SK-N-SH (cell line): ENCODE results near the gene MPP7.

DNA sequence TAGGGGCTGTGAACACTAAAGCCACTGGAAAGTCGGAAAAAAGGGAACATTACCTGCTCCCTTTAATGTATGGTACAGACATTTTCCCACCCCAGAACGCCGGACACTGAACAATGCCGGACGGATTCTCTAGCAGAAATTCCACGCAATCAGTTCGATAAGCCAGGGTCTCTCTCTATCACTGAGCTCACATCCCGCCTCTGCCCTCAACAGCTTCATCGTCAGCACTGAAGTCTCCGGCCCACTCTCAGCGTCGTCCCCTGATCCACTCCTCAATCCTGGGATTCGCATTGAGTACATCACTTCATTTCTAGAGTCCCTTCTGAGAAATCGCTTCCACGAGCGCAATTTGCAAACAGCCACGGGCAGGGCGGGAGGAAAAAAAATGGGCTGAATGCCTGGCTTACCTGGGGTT, 406 bp downstream of the YME1L1 start:
- RRBS = 5% methylated on average over 5 of the region's 18 CpGs
CAGE:
- cytosol, long polyA plus RNA = no peak
- long polyA plus RNA = no peak
- nucleus, long polyA plus RNA = no peak

- RRBS = no CpG with 5 or more reads among the region's 8 CpGs
CAGE:
- cytosol, long polyA plus RNA = no peak
- long polyA plus RNA = no peak
- nucleus, long polyA plus RNA = no peak
Measured at GRCh38 chr10:27536790-27537361, 32.8 kb downstream of the RAB18 start.

- RRBS = no CpG with 5 or more reads among the region's 2 CpGs
CAGE:
- cytosol, long polyA plus RNA = no peak
- long polyA plus RNA = no peak
- nucleus, long polyA plus RNA = no peak
Measured at GRCh38 chr10:27537851-27538327, 33.8 kb downstream of the RAB18 start.

DNA sequence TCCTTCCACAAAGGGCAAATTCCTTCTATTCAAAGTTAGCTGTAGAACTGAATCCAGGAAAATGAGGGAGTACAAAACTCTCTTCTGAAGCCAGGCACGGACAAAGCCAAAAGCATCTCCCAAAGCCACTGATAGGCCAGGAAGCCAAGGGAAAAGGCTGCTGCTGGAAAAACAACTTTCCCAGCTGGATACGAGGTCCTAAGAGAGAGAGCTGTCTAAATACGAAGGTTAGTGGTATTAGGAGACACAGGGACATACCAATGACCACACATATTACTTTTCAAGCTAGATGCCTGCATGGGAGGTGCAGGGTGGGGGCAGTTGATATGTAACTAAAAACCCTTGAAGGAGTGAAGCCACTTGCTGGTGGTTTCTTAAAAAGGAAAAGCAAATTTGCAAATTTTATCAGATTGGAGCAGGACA, 43.5 kb downstream of the MKX start:
- RRBS = no CpG with 5 or more reads among the region's 3 CpGs
CAGE:
- cytosol, long polyA plus RNA = no peak
- long polyA plus RNA = no peak
- nucleus, long polyA plus RNA = no peak

DNA sequence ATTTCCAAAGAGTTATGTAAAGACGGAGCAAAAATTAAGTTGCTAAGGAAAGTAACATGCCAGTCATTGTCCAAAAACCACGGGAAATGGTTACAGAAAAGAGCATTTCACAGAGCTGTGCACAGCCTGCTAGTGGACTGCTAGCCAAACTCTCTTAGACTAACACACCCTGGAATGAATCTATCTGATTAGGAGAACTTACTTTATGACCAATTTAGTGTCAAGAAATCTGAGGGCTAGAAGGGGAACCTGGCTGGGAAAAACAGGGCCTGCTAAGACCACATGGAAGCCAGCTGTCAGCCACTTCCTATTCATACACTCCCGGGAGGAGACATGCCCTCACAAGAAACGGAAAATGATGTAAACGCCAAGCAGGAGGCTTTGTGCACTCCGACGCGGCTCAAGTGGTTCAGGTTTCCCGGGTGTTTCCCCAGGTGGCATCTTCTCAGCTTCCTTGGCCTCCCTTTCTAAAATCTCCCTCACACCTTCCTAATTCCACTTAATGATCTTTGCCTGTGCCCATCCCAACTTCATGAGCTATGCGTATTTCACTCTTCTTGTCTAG, 54.7 kb downstream of the MPP7 start:
- RRBS = 2% methylated on average over 6 of the region's 10 CpGs
CAGE:
- cytosol, long polyA plus RNA = no peak
- long polyA plus RNA = no peak
- nucleus, long polyA plus RNA = no peak

- RRBS = 2% methylated on average over 37 of the region's 98 CpGs
CAGE:
- cytosol, long polyA plus RNA = no peak
- long polyA plus RNA = no peak
- nucleus, long polyA plus RNA = no peak
Measured at GRCh38 chr10:28302389-28303479, at the start of gene MPP7. TSS of gene MPP7 (minus strand) at chr10:28303064.

DNA sequence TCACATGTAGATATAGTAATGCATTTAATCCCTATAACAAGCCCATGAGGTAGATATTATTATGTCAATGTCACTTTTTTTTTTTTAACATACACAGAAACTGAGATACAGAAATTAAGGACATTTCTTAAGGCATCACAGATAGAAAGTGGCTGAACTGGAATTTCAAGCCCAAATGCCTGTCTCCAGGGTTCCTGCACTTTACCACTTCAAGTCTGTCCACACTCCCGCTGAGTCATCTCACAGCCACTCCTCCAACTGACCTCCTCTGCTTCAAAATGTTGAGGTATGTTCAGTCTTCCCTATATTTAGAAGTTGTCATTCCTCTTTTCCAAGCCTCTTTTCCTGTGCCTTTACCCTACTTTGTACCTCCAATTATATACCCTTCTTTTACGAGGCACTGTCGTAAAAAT, 72.8 kb upstream of the MPP7 start:
- RRBS = no CpG with 5 or more reads among the region's 3 CpGs
CAGE:
- cytosol, long polyA plus RNA = no peak
- long polyA plus RNA = no peak
- nucleus, long polyA plus RNA = no peak

DNA sequence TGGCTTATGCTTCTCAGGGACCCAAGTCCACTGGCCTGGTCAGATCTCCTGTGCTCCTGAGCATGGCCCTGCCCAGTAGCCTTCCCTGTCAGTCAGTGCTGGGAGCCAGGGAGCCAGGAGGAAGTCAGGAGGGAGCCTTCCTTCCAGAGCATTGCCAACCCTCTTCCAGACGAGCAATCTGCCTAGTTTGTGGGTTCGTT, 76.0 kb upstream of the MPP7 start:
- RRBS = no CpG with 5 or more reads among the region's 2 CpGs
CAGE:
- cytosol, long polyA plus RNA = no peak
- long polyA plus RNA = no peak
- nucleus, long polyA plus RNA = no peak

DNA sequence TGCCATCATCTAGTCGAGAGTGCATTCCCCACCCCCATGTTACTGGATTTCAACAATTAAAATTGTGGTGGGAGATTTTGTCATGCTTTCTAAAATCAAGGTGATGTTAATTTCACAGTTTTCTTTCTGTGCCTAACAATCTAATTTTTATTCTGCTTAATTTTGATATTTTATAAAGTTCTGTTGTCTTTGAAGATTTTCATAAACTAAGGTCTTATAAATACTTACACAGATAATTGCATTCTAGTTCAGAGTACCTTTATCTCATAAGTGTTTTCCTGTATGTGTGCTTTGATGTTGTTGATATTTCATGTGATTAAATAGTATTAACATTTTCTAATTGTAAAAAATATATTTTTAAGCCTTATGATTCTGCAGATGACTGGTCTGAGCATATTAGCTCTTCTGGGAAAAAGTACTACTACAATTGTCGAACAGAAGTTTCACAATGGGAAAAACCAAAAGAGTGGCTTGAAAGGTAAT, 56.5 kb downstream of the WAC start:
- RRBS = no CpG with 5 or more reads among the region's 2 CpGs
CAGE:
- cytosol, long polyA plus RNA = no peak
- long polyA plus RNA = no peak
- nucleus, long polyA plus RNA = no peak

DNA sequence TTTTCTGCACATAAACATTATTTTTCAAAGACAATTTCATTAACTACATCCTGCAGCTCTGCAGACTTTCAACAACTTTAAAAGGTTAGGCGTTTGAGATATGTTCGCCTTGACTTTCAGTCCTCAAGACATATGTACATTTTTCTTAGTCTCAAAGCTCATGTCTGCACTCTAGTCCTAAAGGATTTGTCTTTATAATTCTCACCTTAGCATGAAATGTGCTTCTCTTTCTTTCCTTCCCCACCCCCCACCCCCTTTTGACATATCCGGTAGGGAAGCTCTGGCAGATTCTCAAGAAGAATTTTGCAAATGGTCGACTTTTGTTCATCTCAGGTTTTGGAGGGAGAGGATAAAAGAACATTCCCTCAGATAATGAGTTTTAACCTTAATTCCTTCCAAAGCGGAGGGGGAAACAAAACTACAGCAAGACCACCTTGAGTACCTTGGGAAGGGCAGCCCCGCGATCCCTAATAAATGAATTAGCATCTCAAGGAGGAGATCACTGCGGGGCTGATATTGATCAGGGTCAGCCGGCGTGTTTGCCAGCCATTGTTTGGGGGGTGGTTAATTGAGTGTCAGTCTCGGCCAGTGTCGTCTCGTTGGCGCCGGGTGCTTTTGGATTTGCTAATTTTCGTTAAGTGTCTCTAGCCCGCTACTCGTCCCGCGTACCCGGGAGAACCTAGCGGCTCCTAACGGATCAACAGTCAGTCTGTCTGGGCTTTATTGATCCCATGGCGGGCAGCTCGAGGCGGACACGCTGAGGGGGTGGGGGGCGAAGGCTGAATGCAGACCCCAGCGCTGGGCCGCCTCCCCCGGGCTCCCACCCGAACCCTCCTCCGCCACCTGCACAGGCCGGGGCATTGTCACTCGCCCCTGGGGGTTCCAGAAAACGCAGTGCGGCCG, 876 bp upstream of the BAMBI start:
- RRBS = 2% methylated on average over 15 of the region's 38 CpGs
CAGE:
- cytosol, long polyA plus RNA = no peak
- long polyA plus RNA = no peak
- nucleus, long polyA plus RNA = no peak

- RRBS = no CpG with 5 or more reads among the region's 17 CpGs
CAGE:
- cytosol, long polyA plus RNA = no peak
- long polyA plus RNA = no peak
- nucleus, long polyA plus RNA = no peak
Measured at GRCh38 chr10:28879807-28880415, 202.6 kb downstream of the BAMBI start.

DNA sequence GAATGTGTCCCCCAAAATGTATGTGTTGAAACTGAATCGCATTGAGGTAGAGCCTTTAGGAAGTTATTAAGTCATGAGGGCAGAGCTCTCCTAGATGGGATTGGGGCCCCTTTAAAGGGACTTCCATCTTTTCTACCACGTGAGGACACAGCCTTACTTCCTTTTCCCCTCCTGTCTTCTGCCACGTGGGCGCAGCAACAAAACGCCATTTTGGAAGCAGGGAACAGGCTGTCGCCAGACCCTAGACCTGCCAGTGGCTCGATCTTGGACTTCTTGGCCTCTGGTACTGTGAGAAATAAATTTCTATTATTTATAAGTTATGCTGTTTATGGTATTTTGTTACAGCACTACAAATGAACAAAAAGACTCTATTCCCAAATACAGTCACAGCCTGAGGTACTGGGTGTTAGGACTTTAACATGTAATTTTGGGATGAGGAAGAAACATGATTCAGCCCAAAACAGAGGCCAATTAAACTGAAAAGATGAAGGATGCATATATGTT, 201.4 kb upstream of the LYZL1 start:
- RRBS = no CpG with 5 or more reads among the region's 7 CpGs
CAGE:
- cytosol, long polyA plus RNA = no peak
- long polyA plus RNA = no peak
- nucleus, long polyA plus RNA = no peak

DNA sequence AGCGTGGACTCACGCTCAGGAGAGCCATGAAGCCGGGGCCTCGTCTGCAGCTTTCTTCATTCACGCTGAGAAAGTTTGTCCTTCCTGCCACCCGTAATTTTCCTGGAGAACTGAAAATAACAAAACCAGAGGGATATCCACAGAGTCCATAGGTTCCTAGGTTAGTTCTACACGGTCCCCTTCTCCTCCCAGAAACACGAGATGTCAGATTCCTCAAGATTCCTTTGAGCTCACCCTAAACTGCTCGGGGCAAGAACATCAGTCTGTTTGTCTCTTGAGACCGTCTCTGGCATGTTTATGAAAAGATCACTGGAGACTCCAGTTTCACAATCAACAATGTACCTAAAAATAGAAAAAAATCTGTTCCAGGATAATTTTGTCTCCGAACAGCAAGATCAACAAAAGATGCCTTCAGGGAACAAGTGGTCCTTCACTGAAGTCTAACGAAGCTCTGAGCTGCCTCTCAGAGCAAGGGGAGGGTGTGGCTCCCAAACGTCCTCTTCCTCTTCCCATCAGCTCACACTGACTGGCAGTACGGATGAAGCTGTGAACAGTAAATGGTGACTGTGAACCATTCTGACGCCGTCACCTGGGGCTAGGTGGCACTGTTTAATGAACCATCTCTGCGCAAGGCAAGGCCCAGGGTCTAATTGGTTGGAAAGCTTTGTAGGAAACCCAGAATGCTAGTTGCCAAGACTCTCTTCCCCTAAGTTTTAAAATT, 156.3 kb upstream of the LYZL1 start:
- RRBS = no CpG with 5 or more reads among the region's 17 CpGs
CAGE:
- cytosol, long polyA plus RNA = no peak
- long polyA plus RNA = no peak
- nucleus, long polyA plus RNA = no peak

DNA sequence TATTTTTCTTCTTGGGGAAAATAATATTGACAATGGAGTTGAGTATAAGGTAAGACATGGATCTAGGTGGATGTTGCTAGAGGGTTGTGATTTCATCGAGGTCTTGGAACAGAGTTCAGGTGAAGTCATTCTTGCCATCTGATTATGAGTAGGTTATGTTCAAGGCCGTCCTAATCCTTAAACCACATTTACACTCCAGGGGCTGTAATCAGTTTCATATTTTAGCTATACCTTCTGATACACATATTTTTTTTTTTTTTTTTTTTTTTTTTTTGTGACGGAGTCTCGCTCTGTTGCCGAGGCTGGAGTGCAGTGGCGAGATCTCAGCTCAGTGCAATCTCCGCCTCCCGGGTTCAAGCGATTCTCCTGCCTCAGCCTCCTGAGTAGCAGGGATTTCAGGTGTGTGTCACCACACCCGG, 121.6 kb downstream of the LYZL1 start:
- RRBS = no CpG with 5 or more reads among the region's 10 CpGs
CAGE:
- cytosol, long polyA plus RNA = no peak
- long polyA plus RNA = no peak
- nucleus, long polyA plus RNA = no peak

DNA sequence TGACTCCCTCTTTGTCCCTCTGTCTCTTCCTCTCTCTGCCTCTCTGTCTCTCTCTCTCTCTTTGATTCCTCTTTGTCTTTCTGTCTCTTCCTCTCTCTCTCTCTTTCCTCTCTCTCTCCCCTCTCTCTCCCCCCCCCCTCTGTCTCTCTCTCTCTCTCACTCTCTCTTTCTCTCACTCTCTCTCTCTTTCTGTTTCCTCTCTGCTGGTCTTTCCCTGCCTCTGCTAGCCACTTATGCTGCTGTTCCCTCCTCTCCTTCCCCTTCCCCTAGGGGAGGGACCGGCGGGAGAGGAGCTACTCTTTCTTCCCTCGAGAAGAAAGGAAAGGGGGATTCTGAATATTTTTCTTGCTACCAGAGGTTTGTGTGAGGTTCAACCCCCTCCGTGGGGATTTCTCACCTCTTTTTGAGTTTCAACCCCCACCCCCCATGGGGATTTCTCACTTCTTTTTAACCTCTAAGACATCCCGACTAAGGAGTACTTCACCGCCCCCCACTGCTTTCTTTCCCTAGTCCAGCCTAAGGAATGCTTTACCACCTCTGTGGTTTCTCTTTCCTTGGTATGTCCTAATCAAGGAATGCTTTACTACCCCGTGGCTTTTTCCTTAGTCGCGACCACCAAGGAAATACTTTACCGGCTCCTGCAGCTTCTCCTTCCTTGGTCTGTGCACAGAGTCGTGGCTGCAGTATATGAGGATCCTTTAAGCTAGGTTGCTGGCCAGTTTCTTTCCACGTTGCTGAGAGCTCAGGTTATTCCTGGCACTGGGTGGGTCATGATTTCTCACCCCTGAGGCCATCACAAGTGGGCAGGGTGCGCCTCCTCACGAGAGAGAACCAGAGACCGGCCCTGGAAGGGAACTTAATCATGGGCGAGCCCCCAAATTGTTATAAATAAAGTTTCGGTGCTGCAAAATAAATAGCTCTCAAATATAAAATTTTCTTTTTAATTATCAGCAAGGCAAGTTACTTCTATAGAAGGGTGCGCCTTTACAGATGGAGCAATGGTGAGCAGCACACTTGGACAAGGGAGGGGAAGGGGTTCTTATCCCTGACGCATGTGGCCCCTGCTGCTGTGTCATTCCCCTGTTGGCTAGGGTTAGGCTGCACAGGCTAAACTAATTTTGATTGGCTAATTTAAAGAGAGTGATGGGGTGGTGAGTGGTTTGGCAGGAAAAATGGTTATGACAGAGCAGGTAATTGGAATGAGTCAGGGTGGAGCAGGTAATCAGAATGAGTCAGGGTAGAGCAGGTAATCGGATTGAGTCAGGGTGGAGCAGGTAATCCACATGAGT, 149.5 kb downstream of the LYZL1 start:
- RRBS = no CpG with 5 or more reads among the region's 20 CpGs
CAGE:
- cytosol, long polyA plus RNA = no peak
- long polyA plus RNA = no peak
- nucleus, long polyA plus RNA = no peak

- RRBS = no CpG with 5 or more reads among the region's 21 CpGs
CAGE:
- cytosol, long polyA plus RNA = no peak
- long polyA plus RNA = no peak
- nucleus, long polyA plus RNA = no peak
Measured at GRCh38 chr10:29561494-29562454, 73.0 kb downstream of the SVIL start.

GRCh38 chr10:29647481-29647929, 12.7 kb upstream of the SVIL start:
- RRBS = no CpG with 5 or more reads among the region's 5 CpGs
CAGE:
- cytosol, long polyA plus RNA = no peak
- long polyA plus RNA = no peak
- nucleus, long polyA plus RNA = no peak

DNA sequence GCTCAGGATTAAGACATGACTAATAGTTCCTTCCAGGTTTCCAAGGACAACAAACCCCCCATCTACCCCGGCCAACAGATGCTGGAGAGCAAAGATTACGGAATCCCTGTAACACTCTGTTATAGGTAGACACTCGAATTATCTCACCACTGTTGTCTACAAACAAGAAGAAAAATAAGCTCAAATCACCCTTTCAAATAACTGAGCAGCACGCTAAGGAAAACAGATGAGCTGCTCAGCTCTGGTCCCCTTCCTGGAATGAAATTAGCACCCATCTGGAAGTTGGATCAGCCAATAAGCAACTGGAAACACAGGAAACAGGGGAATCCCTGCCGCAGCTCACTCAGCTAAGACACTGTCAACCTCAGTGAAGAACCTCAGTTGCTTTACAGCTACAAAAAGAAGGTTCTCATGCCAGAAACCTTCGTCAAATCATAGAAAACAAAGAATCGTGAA, 56.9 kb upstream of the SVIL start:
- RRBS = no CpG with 5 or more reads among the region's 7 CpGs
CAGE:
- cytosol, long polyA plus RNA = no peak
- long polyA plus RNA = no peak
- nucleus, long polyA plus RNA = no peak

DNA sequence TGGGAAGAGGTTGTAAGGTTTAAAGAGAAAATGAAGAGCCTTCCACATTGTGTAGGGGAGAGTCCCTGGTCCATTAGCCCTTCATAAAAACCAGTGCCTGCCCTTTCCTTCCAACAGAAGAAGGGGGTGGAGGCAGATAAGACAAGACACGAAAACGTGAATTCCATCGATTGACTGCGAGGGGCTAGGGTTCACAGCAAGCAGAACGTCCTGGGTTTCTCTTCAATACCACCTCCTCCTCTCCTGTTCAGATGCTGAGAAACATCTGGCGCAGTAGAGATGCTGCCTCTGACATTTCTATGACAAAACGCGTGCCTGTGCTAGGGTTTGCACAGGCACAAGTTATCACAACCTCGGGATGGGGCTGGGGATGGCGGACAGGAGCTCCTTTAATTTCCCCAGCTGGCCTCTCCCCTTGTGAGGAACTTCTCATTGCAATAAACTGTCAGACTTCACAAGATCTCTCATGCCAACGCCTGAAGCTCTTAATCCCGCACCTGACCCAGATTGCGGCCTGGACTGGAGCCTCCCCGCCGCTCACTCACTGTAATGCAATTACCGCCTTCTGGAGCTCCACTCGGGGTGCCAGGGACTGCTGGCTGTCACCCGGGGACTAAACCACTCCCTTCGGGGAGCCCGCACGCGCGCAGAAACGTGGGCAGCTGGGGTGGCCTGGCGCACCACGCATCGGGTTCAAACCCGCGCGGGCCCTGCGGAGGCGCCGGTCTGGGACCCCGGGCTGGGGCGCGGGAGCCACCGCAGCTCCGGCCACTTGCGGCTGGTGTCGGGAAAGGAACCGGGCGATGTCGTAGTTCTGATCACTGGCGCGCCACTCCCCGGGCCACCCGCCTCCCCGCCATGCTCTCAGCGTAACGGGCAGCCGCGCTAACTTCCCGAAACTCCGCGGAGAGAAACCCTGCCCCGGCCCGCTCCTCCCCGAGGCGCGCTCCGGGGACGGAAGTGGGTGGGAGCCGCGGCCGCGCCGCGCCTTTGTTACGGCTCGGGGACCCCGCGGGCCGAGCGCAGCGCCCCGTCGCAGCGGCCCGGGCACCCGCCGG, 100.1 kb upstream of the SVIL start:
- RRBS = 2% methylated on average over 35 of the region's 81 CpGs
CAGE:
- cytosol, long polyA plus RNA = no peak
- long polyA plus RNA = no peak
- nucleus, long polyA plus RNA = no peak

DNA sequence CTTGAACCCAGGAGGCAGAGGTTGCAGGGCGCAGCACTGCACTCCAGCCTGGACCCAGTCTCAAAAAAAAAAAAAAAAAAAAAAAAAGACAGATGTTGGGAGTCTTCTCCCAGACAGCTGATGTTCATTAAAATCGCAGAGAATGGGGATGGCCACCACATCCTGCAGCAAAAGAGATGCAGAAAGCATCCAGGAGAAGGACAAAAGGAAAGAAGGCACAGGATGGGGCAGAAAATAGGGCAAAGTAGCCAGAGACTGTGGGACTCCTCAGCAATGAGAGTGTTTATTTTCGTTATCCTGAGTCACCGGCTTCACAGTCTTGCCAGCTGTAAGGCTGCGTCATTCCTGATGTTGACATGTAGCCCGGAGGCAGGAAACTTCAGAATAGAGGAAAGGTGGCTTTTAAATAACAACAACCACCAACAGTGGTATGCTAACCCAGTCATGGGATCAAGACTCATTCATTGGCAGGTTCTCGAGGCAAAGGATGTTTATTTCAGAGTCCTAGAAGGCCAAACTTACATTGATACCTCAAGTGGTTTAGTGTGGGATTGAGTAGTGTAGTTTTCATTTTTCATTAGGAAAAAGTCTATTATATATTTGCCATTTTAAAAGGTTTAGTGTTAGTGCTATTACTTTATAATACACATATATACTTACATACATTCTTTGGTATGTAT, 149.6 kb upstream of the SVIL start:
- RRBS = 17% methylated on average over 2 of the region's 7 CpGs
CAGE:
- cytosol, long polyA plus RNA = no peak
- long polyA plus RNA = no peak
- nucleus, long polyA plus RNA = no peak